AG09319 (cell line): Measurements from ENCODE around the genes HNRNPA0, FAM13B, FAM53C, ETF1 and CTNNA1.

DNA sequence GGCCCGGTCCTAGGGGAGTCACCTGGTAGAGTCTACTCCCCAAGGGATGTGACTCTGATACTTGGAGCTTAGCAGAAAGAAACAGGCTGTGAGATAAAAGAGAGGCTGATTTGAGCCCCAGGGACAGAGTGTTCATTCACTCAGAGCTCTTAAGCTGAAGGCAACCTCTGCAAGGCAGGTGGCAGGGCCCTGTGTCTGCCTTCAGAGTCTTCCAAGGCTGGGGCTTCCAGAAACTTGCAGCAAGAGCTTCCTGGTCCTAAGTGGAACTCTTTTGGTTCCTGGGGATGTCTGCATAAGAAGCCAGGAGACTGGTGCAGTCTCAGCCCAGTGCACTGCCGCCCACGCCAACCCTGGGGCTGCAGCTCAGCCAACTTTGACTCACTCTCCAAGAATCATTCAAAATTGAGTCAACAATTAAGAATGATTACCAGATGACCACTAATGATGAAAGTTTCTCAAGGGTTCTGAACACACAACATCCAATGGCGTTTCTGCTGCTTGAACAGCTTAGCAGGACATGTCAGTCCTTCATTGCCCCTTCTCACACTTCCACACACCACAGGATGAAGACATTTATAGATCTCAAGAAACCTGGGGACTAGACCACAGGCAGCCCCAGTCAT, 356.5 kb downstream of the SPOCK1 start:
- RRBS, result no CpG with 5 or more reads among the region's 4 CpGs

- RRBS, result no CpG with 5 or more reads among the region's 18 CpGs
Observed at GRCh38 chr5:137752561-137753297, 1.4 kb downstream of the HNRNPA0 start.

DNA sequence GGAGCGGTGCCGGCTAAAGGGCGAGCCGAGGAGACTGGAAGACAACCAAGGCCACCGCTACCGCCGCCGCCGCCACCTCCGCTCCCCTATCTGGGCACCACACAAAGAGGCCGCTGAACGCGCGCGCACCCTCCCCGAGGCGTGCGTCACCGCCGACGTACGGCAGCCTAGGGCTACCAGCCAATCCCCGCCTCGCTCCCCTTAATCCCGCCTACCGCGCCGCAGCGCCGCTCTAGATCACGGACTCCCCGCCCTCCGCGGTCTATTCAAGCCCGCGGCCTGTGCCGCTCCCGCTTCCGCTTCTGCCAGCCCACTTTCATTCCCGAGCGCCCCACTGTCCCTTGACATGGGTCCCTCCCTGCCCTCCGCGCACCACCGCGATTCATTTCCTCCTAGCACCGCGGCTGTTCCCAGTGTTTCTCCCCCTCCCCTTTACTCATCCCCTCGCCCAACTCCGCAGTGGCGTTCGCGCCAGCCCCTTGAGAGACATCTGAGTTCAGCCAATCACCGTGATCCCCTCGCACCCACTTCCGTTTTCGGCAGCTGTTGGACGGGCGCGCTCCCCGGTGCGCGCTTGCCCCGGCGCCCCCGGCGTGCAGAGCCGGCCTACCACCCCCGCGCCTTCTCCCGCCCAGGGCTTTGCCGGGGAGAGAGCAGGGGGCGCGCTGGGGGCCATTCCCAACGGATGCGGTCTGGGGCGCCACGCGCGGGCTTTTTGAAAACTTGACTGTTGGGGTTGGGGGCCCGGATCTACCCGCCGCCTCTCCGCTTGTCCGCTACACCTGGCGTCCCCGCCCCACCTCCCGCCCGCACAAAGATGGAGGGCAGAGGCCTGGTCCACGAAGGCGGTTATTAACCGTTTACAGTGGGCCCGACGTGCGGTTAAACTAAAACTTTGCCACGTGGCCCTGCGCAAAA, at the start of gene HNRNPA0:
Gene HNRNPA0 (minus strand): TSS at position 109 of the 918 bp plus-strand sequence.
- RRBS, result 3% methylated on average over 5 of the region's 96 CpGs

- RRBS, result 1% methylated on average over 10 of the region's 77 CpGs
Observed at GRCh38 chr5:138032622-138033300, at the start of gene FAM13B. Gene FAM13B (minus strand): TSS chr5:138033079.

DNA sequence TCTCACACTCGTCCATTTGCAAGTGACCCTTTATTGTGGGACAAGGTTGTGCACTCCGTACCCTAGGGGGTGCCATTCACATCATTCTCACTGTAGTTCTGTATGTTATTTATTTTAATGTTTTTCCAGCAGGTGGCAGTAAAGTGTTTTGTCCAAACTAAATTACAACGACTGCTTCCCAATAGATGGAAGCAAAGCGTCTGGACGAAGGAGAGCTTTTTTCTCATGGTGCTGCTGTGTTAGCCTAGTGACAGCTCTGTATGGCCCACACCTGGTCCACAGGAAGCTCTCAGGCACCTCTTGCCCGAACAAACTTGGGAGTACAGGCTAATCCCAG, 3.2 kb upstream of the FAM13B start:
- RRBS, result no CpG with 5 or more reads among the region's 6 CpGs

DNA sequence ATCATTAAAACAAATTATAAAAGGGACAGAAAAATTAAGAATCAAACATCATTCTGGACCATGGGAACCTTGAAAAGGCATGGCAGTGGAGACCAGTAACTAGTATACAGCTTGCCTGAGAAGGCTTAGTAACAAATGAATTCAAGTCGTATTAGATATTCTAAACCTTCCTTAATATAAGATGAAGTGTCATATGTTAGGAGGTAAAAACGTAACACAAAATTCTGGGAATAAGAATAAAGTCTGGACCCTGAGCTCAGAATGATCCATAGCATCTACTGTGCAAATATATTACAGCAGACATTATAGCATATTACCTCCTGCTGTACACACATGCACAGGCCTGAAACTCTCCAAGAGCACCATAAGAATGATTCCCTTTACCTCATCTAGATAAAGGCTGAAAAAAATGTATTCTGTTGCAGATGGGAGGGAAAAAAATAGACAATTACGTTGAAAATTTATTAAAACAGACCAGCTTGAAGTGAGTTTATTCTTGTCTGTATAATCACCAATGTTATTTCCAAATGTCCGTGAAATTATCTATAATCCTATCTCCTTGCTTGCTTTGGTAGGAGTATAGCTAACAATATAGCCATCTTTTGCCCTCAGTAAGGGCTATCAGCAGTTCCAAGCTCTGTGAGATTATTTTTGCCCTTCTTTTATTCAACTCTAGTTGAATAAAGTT, 8.9 kb downstream of the KIF20A start:
- RRBS, result no CpG with 5 or more reads among the region's 4 CpGs

- RRBS, result no CpG with 5 or more reads among the region's 2 CpGs
Observed at GRCh38 chr5:138276303-138276852, 2.0 kb upstream of the GFRA3 start.

- RRBS, result 1% methylated on average over 13 of the region's 66 CpGs
Observed at GRCh38 chr5:138337673-138338524, at the start of gene FAM53C. Gene FAM53C (plus strand): TSS chr5:138338266.

DNA sequence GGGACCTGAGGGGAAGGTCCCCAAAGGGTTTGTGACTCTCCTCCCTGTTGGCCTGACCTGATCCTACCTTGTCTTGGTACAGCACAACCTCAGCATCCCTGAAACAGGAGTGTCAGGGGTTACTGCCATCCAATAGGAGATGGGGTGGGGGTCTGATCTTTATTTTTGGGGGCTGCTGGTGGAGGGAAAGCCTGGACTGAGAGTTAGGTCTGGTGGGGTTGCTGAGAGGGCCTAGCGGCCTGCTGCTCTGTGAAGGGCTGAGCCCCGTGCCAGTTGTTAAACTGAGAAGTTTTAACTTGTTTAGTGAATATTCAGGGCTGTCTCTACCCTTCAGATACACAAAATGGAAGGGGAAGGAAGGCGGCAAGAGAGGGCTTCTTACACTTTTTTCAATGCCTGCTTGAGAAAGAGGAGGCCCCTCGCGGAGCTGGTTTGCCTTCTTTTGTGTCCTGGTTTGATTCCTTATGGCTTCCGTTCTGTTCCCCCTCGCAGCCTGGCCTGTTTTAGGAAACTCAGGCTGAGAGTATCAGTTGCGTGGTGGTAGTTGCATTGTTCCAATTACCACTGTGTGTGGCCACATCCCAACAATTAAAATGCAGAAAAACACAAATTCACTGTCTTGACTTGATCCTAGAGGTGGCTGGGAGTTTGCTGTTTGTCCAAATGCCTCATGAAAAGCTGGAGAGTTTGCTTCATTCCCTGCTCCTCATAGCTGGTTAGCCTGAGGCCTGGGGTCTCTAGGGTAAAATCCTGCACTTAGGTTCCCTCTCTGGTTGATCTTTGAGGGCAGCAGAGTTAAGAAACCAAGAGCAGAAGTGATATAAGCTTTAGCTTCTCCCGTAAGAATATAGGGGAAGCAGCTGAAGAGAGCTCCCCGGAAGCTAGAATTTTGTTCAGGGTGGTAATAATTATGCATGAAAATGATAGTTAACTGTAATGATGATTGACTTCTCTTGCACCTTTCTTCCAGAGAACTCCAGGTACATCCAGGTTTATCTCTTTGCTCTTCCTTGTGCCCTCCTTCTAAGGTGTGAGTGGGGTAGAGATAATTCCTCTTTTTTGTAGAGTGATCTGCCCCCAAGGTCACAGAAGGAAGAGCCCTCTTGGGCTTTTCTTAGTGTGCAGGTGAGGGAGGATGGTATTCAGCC, 1.2 kb downstream of the FAM53C start:
- RRBS, result no CpG with 5 or more reads among the region's 10 CpGs

DNA sequence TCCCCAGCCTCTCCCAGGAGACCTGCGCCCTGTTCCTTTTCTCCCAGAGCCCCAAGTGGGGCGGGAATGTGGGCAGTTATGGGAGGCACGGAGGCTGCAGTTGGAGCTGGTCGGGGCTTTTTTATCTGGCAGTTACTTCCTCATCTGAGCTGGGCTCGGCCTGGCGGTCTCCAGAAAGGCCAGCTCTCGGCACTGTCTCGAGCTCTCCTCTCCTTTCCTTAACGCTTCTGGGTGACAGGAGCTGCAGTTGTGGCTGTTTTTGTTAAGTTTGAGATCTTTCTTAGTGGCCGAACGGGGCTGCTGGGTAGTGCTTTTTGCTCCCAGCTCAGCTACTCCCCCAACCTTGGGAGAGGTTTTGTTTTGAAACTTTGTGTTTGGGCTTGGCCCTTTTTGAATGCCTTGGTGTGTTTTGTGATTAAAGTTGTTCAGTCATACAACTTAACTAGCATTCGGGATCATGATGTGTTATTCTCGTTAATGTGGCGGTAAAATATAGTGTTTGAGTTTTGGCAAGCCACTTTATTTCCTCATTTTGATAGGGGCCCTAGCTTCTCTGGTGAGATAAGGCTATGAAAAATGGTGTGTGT, 983 bp downstream of the KDM3B start:
- RRBS, result no CpG with 5 or more reads among the region's 14 CpGs

DNA sequence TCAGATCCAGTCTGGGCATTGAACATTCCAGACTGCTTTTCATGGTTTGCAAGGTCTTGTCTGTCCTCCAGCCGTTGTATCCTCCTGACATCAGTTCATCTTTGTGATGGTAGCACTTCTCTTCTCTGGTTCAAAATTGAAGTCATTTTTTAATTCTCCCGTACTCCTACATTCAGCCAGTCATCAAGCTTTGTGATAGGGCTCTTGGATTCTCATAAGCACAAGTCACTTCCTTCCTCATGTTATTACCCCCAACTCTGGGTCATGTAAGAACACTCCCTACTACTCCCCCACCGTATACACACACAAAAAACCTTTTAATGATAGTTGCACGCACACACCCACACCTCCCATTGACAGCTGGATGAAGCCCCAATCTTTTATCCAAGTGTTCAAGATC, 16.7 kb downstream of the KDM3B start:
- RRBS, result no CpG with 5 or more reads among the region's 4 CpGs

- RRBS, result no CpG with 5 or more reads among the region's 3 CpGs
Observed at GRCh38 chr5:138374917-138375250, 22.4 kb downstream of the KDM3B start.

GRCh38 chr5:138449456-138450430, 10.9 kb downstream of the REEP2 start:
- RRBS, result no CpG with 5 or more reads among the region's 25 CpGs

DNA sequence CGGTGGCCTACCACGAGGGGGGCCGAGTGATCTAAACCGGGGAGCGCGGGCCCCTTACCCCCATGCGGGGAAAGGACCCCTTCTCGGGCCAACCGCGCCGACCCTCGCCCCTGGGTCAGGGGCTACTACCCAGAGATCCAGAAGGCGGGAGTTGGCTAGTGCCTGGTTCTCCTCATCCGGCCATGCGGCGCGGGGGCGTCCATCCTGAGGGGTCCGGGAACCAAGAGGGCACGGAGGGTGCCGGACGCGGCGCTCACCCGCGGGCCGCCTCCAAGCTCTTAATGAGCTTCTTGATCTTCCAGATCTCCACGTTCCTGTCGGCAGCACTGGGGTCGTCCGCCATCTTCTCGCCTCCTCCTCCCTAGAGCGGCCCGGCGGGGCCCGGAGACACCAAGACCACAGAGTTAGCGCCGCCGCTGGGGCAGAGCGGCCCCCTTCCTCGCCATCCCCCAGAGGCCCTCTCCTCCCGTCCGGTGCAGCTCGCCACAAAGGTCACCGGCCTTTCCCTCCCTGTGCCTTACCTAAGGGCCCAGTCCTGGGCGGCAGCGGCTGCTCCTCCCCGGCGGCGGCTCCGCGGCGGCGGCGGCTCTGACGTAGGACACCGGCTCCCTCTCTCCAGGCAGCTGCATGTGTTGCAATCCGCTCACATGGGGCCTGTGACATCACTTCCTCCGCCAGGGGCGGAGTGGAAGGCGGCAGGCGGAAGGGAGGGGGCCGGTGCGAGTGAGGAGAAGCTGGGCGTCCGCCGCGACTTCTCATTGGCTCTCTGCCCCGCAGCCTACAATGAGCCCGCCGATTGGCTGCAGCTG, at the start of gene ETF1:
Gene ETF1 (minus strand): TSS at position 661 of the 809 bp plus-strand sequence.
- RRBS, result 1% methylated on average over 29 of the region's 71 CpGs

DNA sequence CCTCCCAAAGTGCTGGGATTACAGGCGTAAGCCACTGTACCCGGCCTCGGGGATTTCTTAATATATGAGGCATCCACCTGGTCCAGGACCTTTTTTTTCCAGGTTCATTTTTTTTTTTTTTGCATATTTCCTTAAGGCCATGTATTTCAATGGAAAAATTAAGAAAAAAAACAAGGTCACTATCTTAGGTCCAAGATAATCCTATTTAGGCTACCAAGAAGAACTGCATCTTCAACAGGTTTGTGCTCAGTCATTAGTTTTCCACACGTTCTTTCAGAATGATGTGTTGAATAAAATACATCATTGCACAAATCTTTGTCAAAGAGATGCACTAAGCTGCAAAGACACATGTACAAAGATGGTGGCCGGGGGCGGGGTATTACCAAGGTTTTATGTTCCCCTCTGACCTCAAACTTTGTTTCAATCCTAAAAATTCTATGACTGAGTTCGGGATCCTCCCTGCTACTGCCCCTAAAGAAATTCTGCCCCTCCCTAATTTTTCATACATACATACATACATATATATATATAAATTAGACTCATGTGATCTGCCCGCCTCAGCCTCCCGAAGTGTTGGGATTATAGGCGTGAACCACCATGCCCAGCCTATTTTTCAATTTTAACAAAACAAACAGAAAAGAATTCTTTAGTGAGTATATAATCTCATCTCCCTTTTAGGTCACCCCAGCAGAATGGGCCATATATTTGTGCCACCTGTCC, 14.2 kb downstream of the HSPA9 start:
- RRBS, result no CpG with 5 or more reads among the region's 10 CpGs

DNA sequence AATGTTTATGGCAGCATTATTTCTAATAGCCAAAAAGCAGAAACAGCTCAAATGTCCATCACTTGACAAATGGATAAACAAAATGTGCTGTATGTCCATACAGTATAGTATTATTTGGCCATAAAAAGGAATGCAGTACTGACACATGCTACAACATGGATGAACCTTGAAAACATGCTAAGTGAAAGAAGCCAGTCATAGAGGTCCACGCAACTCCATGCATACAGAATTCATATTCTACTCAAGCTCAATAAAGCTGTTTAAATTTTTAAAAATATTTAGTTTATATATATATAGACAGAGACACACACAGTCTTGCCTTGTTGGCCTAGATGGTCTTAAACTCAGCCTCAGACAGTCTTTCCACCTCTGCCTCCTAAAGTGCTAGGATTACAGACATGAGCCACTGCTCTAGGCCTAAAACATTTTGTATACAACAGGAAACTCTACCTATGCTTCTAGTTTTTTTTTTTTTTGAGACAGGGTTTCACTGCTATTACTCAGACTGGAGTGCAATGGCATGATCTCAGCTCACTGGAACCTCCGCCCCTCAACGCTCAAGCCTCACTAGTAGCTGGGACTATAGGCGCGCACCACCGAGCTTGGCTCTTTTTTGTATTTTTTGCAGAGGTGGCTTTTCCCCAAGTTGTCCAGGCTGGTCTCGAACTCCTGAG, 5.6 kb downstream of the HSPA9 start:
- RRBS, result no CpG with 5 or more reads among the region's 7 CpGs

GRCh38 chr5:138752760-138753532, at the start of gene CTNNA1:
Gene CTNNA1 (plus strand): TSS chr5:138753425.
- RRBS, result 3% methylated on average over 26 of the region's 65 CpGs

- RRBS, result no CpG with 5 or more reads among the region's 4 CpGs
Observed at GRCh38 chr5:139315401-139316288, 22.1 kb downstream of the MATR3 start.

- RRBS, result no CpG with 5 or more reads among the region's 1 CpG
Observed at GRCh38 chr5:139323208-139323559, 18.5 kb upstream of the PAIP2 start.